Sciatic nerve (tissue), 1 donor: ENCODE measurements around a stretch of chr1.

- PRO-cap, result no peak
These were observed 202.7 kb downstream of the PLPP3 start for GRCh38 chr1:56376487-56377249.

DNA sequence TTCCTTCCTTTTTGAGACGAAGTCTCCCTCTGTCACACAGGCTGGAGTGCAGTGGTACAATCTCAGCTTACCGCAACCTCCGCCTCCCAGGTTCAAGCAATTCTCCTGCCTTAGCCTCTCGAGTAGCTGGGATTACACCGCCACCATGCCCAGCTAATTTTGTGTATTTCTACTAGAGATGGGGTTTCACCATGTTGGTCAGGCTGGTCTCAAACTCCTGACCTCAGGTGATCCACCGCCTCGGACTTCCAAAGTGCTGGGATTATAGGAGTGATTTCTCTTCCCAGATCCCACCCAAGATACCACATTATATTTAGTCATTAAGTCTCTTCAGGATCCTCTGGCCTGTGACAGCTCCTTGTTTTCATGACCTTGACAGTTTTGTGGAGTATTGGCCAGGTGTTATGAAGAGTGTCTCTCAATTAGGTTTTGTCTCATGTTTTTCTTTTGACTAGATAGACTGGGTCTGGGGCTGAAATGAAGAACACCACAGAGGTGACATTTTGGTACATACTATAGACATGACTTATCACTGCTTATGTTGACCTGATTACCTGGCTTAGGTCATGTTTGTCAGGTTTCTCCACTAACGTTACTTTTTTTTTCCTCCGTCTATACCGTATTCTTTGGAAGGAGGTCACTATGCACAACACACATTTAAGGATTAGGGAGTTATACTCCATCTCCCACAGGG is 159.7 kb downstream of the PLPP3 start:
- PRO-cap, result no peak

- PRO-cap, result no peak
These were observed 130.4 kb downstream of the PLPP3 start for GRCh38 chr1:56448755-56449535.

DNA sequence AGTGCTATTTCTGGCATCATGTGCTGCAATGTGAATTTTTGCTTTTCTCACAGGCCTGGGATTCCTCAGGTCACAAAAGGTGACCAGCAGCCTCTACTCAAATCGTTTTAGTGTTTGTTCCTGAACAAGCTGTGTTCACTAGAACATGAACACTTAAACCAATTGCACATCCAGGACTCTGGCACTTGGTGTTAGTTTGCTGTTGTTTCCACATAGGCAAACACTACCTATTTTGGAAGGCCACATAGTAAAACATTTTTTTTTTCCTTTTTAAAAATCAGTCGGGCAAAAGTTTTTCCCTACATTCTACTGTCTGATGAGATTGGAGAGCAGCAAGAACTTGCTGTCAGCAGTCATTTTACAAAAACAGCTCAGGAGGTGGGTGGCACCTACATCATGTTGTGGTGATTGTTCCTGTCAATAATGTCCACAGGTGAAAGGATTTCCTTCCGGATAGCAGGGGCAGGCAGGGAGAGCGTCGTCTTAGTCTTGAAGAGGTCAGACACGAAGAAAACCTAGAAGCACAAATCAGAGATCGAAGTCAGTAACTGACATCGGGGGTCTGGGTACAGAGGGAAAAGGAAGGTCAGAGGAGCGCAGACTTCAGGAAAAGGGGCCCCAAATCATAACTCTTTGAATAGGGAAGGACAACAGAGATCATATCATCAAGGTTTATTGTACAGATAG is 83.1 kb downstream of the PLPP3 start:
- PRO-cap, result no peak

DNA sequence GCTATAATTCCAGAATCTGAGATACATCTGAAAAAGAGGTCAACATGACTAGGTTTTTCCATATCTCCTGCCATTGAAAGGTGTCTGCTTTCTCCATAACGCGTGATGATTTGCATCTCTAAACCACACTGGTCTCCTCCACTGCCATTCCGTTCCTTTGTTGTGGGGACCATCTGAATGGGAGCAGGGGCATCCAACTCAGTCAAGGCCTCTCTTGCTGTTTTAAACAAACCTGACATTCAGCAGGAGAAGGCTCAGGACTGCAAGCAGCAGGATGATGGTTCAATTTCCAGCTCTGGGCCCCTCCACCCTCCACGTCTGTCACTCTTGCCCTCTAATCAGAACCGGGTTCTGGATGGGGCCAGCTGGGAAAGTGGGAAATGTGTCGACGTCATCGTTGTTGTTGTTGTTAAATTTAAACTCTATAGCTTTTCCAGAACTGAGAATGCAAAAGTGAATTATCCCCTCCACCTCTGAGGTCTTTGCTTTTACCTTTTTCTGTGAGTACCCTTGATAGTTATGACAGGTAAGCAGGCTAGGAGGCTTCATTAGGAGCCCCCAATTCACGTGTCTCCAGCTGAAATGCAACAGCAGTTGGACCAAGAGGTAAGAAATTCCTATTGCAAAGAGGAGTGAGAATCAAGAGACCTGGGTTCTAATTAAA is 45.0 kb downstream of the PLPP3 start:
- PRO-cap, result no peak

- PRO-cap, result unidirectional peak, plus-strand start at chr1:56578425; bidirectional peak, plus-strand start at chr1:56578487, minus-strand start at chr1:56578486
These were observed 1.4 kb downstream of the PLPP3 start for GRCh38 chr1:56577758-56578517.

DNA sequence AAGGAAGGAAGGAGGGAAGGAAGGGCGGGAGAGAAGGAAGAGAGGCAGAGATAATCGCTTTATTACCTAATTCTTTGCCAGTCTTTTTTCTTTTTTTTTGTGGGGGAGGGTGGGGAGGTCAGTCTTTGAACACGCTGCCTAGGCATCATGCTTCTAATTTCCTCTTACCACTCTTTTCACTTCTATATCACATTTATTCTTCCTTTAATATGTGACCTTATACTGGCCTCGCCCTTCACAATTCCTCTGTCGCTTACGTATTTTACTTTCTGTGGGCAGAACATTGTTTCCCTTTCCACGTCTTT is 1.0 kb upstream of the PRKAA2 start:
- PRO-cap, result no peak

GRCh38 chr1:56835626-56836227 is 16.5 kb upstream of the FYB2 start:
- PRO-cap, result no peak

DNA sequence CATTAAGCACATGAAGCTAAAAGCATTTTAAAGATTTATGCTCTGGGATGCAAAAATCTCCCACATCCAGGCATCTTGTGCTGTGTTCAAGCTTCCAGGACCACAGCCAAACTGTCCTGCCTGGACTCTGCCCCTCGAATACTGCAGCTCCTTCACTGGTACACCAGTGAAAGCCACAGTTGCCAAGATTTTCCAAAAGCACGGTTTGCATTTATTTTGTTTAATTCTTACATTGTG is 38.7 kb downstream of the C8B start:
- PRO-cap, result no peak

- PRO-cap, result no peak
These were observed 2.2 kb downstream of the C8B start for GRCh38 chr1:56963298-56964290.

DNA sequence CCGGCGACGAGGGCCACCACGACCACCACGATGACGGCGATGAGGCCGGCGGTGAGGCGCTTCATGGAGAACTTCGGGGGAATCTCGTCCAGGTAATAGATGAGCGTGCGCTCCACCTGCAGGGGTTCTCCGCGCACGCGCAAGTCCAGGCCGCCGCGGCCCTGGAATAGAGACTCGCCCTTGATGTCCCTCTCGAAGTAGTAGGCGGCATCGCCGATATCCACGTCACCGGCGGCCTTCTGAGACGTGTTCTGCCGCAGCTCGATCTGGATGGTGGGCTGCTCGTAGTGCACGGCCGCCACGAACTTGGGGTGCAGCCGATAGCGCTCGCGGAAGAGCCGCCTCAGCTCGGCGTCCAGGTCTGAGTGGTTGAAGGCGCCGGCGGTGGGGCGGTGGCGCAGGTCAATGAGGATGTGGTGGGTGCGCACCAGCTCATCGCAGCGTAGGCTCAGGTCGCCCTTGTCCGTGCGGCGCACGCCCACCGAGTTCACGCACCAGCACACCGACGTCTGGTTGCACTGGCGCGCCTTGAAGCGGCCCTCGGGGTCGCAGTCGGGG is 688 bp downstream of the TACSTD2 start:
- PRO-cap, result bidirectional peak, plus-strand start at position 142 of the sequence, minus-strand start at position 139 of the sequence; bidirectional peak, plus-strand start outside the sequence, minus-strand start at position 407 of the sequence

DNA sequence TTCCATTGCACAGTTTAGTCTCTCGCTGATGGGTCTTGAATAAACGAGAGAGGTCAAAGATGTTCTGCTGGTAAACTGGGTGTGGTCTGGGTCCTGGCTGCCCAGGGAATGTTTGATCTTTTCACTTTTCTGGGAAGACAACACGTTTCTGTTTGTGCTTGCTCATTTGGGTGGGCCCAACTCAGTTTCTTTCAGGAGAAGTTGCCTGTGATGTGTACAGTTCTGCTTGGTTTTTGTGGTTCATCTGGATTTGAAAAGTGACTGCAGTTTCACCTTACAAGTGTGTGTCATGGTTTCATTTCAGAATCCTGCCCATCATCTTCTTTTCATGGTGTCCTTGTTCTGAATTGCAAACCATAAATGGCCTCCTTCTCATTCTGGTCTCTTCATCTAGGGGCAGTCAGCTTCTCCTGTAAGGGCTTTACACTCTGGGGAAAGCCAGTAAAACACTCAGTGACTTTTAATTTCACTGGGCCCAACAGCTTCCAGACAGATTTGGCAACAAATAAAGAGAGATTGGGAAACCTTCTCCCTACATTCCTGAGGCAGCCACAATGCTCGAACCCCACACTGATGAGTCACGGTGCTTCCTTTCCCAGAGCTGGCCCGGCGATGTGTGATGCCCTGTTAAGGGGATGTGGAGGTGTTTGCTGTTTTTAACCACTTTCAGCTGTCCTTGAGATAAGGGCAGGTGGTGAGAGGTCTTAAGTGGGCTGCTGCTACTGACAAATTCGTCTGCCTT is 7.3 kb upstream of the TACSTD2 start:
- PRO-cap, result no peak

GRCh38 chr1:58618232-58618766 is 41.2 kb upstream of the TACSTD2 start:
- PRO-cap, result no peak

DNA sequence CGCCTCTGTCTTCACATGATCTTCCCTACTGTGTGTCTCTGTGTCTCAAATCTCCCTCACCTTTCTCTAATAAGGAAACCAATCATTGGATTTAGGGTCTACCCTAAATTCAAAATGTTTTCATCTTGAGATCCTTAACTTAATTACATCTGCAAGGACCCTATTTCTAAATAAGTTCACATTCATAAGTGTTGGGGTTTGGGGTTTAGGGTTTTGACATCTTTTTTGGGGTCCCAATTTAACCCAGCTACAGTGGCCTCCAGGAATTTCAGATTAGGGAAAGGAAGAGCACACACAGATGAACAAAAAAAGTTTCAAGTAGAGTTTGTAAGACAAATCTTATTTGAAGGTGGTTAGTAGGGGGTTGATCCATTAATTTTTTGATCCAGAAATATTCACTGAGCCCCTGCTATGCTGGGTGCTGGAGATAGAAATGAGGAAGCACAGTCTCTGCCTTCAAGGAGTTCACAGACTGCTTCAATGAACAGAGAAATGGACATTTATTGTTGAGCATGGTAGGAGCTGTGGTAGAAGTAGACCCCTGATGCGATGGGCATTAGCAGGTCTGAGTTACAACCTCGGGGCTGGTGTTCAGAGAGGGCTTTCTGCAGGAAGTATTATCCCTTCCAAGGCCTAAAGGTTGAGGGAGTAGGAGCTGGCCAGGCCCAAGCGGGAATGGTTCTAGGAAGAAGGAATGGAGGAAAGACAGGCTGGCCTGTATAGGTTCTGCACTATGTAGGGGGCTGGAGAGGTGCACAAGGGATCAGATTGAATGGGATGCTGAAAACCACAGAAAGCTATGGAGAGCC is 23.2 kb upstream of the JUN start:
- PRO-cap, result no peak

GRCh38 chr1:58929507-58930405 is 145.9 kb upstream of the JUN start:
- PRO-cap, result no peak

DNA sequence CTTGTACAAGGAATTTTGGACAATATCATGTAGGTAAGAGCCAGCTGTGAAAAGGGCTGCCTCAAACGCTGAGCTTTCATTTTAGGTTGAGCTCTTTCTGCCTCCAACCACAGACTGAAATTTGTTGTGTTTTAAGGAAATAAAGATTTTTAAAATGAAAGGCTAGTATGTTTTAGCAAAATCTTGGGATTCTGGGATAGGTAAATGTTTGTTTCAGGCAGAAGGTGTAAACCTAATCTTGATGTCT is 230.3 kb upstream of the JUN start:
- PRO-cap, result no peak

DNA sequence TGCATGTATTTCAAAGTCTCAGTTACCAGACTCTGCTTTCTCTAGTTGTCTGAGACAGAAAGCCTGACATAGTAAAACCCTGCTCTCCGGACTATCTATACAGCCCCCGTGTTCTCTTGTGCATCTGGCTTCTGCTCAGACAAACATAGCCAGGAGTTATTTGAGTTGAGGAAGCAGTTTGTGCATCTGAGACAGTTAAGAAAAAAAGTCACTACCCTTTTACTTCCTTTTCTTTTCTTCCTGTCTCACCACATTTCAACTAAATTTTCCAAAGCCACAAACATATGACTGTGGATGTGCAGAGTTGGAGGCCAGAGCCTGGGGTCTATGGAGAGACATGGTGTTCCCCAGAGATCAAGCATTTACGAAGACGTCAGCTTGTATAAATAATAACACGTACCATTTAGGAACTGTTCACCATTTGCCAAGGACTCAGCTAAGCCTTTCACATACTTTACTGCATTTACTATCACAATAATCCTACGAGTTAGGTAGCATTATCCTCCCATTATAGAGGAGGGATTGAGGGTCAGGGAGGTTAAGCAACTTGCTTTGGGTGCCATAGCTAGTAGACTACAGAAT is 158.4 kb upstream of the FGGY start:
- PRO-cap, result no peak

DNA sequence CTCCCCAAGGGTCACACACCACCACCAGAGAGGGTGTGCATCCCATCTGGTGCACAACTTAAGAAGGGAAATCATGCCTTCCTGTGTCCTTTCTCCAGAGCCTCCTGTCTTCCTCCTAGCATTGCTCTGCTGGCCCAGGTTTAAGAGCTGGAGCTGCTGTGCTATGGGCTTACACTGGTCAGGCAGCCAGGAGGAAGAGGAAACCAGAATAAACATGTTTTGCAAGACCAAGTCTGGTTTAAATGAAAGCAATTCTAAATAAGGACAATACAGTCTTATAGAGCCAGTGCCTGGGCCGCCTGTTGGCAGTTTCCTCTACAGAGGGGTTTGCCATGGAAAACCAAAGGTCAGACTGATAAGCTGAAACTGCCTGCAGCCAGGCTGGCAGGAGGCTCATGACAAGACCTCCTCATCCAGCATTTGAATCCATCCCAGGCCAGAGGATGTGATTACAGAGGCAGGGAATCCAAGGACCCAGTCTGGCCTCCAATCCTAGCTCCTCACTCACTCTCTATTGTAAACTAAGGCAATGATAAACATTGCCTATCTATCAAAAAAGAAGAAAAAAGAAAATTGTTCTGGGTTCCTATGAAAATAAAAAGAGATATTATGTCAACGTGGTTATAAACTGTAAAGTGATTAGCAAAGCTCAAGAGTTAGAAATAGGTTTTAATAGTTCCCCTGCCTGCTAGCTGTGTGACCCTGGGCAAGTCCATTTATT is 92.8 kb upstream of the FGGY start:
- PRO-cap, result no peak

DNA sequence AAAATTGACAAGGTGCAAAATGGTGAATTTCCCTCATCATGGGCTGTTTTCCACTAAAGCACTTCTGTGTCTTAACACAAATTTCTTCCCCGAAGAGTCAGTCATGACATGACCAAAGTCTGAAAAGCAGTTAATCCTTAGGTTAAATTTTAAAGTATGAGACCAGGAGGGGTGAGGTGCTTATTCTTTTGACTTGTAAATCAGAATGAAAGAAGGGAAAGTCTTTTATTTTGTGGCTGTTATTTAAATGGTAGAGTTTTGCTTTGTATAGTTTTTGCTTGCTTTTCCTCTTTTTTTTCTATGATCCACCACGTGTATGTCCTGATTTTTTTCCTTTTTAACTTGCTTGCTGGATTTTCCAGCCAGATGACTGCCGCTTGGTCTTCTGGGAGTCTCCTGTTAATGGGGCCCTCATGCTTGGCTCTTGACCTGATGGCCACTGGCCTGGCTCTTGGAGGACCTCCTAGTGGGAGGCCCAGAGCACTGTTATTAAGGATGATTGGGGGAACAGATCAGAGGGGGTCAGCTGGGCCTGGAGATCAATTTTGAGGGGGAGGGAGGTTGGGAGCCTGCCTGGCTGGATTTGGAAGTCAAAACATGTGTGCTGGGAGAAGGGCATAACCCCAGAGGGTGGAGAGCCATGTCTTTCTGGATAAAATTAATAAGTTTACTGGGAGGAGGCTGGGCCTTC is 1.1 kb downstream of the FGGY start:
- PRO-cap, result no peak

DNA sequence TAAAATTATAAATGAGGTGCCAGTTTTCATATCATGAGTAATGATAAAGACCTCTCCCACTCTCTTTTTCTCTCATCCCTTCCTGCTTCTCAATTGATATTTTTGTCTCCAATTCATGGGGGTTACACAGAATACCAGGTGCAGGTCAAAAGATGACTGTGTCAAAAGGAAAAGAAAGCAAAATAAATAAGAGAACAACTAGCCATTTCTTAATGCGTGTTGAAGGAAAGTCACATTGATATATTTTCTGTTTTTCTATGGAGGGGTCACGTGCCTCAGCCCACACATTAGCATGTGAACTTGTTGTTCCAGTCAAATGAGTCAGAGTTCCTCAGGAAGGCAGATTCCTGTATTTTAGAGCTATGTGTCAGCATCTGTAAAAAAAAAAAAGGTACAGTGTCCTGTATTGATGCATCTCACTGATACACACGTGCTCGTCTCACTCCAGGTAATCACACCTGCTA is 64.2 kb upstream of the HOOK1 start:
- PRO-cap, result no peak